Mesenchymal stem cell of the bone marrow (primary cell): ENCODE measurements around a stretch of chr2.

- CAGE, long polyA plus RNA = no peak
Observed at GRCh38 chr2:36369636-36370196, 14.1 kb downstream of the CRIM1 start.

GRCh38 chr2:36383035-36384110 is 27.8 kb downstream of the CRIM1 start:
- CAGE, long polyA plus RNA = no peak

DNA sequence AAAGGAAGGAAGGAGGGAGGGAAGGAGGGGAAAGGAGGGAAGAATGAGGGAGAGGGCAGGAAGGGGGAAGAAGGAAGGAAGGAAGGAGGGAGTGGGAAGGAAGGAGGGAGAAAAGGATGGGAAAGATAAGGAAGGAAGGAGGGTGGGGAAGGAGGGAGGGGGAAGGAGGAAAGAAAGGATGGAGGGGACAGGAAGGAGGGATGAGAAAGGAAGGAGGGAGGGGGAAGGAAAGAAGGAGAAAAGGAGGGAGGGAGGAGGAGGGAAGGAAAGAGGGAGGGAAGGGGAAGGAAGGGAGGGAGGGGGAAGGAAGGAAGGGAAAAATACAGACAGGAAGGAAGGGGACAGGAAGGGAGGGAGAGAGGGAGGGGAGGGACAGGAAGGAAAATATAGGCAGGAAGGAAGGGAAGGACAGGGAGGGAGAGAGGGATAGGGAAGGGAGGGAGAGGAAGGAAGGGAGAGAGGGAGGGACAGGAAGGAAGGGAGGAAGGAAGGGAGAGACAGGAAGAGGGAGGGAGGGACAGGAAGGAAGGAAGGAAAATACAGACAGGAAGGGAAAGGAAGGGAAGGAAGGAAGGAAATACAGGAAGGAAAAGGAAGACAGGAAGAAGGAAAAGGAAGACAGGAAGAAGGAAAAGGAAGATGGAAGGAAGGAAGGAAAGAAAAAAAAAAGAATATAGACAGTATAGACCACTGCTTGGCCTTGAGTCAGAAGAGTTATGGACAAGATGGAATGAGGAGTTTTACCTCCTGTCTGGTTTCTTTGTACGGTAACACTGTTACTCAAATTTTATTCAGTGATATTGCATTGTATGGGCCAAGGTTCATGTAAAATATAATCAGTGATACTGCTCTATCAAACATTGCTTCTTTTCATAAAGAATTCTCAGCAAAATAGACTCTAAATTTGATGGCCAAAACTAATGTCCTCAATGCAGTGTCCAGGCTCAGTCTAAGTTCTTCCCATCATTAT is 63.6 kb downstream of the FEZ2 start:
- CAGE, long polyA plus RNA = no peak

GRCh38 chr2:36548063-36548893 is 49.7 kb downstream of the FEZ2 start:
- CAGE, long polyA plus RNA = no peak

DNA sequence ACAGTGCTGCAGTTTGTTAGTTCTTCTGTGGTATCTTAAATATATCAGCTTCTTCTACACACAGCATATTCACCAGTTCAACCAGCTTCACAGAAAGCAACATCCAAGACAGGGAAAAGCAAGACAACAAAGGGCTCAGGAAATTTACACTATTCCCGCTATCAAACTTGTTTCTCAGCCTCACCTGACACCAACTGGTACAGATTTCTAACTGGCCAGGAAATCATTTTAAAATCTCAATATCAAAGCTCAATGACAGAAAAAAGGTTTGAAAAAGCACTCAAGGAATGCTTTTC is 28.4 kb downstream of the FEZ2 start:
- CAGE, long polyA plus RNA = no peak

- CAGE, long polyA plus RNA = no peak
Observed at GRCh38 chr2:36667871-36668331, 28.6 kb upstream of the VIT start.

DNA sequence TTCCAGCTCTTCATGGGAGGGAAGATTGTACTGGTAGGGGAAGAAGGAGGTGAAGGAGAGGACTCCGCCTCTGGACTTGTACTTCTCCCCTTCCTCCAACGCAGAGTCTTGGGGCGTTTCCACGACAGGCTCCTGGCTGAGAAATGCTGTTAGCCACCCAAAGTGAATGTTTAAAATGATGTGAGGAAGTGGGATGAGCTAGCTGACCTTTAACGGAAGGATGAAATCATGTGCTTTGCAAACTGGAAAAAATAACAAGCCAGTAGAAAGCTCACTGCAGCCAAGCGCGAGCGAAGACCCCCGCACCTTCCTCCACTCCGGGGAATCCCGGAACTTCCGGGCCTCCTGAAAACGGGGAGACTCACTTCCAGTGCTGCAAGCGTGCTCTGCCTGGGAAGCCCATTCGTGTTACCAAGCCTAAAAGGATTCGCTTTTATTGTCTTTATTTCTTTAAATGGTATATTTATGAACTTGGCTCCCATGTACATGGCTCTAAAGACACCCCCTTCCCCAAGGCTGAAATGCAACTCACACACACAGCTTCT is 85.8 kb downstream of the VIT start:
- CAGE, long polyA plus RNA = no peak

DNA sequence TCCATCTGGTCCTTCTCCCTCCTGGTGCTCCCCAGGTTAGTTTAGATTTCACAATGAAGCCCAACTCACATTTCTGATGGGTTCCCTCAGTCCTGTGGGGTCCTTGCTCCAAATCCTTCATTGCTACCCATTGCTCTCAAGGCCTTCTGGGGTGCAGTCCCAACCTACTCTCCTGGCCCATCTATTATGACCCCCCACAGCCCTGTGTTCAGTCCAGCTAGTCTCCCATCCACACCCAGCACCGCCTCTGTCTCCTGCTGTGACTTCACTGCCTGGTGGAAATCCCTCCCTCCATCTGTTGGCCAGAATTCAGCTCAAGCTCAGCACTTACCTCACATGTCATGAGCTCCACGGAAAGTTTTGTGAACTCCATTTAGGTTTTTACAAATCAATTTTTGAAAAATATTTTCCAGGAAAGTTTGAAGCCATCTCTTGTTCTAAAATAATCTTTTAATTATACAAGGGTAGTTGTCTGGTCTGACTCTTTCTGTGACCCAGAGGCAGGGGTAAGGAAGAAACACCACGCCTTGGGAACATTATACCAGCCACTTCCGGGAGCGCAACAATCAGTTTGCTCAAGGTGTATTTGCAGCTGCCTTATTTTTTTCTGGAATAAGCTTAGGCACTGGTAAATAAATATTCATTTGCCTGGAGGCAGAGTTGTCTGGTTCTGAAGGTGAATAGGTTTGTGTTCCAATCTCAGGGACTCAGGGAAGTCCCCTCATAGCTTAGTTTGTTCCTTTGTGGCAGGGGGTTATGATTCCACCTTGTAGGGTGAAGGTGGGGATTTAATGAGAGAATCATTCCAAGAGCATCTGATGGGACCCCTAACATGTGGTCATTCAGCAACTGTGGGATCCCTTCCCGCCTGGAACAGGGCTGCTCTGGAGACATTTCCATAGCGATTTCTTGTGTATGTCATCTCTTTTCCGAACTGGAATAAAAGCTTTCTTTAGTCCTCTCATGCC is 110.9 kb downstream of the VIT start:
- CAGE, long polyA plus RNA = no peak

GRCh38 chr2:36859004-36859203 is 107.4 kb downstream of the STRN start:
- CAGE, long polyA plus RNA = no peak

- CAGE, long polyA plus RNA = no peak
Observed at GRCh38 chr2:36877708-36878096, 88.6 kb downstream of the STRN start.

DNA sequence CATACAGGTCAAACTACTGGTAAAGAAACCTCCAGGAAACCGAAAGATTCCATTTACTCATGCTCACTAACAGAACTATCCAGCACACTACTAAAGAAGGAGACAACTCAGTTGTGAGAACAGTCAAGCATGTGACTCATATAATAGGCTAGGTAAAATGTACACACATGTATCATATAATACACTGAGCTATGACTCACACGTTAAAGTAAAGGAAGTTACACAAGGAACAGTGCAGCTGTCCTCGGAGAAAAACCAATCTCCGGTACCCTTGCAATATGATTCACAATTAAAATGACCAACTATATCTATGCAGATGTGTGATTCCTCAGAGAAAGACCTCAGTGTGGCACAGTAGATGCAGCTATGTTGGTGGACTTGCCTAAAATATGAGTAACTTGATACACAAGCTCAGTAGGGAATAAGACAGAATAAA is 76.5 kb downstream of the STRN start:
- CAGE, long polyA plus RNA = no peak

- CAGE, long polyA plus RNA = no peak
Observed at GRCh38 chr2:36912351-36912886, 53.9 kb downstream of the STRN start.

GRCh38 chr2:36959505-36959977 is 6.8 kb downstream of the STRN start:
- CAGE, long polyA plus RNA = no peak

- CAGE, long polyA plus RNA = no peak
Observed at GRCh38 chr2:36967408-36968328, 1.3 kb upstream of the STRN start.

DNA sequence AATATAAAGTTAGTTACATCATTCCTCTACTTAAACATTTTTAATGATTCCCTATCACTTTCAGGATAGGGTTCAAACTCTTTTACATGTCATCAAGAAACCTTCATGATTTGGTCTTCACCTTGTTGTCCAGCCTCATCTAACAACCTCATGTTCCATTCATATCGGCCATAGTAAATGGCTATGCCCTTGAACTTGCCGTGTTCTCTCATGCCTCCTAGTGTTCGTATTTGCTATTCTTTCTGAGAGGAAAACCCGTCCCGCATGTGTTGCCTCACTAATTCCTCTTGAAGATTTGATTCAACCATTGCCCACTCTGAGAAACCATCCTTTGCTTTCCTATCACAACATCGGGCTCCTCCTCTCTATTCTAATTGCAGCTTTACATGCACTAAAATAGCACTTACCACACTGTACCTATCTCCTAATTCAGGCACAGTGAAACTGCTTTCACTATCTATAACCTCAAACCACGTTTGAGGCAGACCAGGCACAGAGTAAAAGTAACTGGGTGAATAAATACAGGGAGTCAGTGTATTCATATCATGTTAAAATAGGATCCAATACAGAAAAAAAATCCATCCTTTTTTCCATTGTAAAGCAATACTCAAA is 38.8 kb upstream of the STRN start:
- CAGE, long polyA plus RNA = no peak

GRCh38 chr2:37071996-37072410 is 12.2 kb downstream of the HEATR5B start:
- CAGE, long polyA plus RNA = no peak

DNA sequence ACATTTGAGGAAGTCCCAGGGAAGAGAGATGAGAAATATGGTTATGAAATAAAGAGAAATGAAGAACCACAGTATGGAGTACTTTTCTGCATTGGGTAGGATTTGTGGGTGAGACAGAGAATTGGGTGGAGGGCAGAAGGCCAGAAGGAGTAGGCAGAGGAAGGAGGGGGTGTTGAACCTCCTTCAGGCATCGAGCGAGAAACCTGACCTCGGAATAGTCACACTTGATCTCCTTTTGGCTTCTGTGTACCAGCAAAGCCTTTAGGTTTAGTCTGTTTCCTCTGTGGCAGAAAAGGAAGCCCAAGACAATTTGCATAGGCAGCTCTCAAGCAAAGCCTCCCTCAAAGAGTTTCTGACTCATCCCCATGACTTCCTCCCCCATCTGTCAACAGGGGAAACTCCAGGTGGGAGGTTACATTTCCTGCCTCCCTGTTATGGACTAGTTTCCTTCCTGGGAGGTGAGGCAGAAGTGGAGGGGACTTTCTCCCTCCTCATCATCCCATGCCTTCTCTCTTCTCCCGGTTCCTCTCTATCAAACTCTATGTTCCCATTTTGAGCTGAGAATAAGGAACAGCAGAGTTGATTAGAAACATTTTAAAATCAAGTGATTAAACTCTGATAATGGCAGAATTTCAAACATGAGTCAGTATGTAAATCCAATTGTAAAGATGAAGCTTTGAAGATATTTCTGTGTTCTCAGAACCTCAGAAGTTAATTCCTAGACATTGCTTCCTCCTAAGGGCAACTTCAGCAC is 46.0 kb downstream of the QPCT start:
- CAGE, long polyA plus RNA = no peak

- CAGE, long polyA plus RNA = no peak
Observed at GRCh38 chr2:37585866-37586770, 85.3 kb downstream of the CDC42EP3 start.

DNA sequence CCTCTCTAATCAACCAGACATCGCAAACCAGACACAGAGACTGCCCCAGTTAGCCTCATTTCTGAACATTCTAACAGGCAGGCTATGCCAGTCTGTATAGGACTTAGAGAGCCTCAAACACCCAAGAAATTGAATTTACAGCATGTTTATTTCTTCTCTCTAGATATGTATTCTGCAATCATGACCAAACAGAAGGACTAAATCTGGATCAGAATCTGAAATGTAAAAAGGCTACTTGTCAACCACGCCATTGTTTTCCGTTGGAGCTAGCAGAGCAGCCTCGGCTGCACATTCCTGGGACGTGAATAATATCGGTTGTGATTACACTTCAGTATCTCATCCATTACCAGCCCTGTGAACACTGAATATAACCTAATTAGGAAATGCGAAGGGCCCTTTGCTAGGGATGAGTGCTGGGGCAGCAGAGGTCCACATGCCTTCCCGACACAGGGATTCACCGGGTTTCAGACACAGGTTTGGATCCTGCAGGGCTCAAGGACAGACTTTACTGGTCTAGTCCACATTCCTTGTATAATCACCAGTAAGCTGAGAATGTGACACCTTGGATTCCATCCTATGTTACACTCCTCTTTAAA is 17.6 kb upstream of the CDC42EP3 start:
- CAGE, long polyA plus RNA = no peak

DNA sequence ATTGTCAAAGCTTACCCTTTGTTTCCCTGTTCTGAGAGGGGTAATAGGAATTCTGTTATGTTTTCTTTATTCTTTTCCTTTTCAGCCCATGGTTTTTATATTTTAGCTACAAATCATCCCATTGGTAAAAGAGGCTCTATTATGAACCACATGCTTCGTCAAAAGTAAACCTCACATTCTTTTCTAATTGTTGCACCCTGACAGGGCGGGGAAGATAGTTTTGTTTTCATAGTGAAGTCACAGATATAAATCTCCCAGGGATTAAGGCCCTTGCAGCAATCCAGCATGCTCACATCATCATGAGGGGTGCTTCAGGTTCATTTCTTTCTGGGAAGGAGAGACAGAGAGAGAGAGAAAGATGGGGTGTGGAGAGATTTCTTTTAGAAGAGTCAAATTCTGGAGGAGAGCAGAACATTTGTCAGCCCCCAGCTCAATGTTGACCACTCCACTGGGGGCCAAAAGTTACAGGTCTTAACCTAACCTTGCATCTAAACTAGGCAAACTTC is 124.5 kb upstream of the CDC42EP3 start:
- CAGE, long polyA plus RNA = no peak